Foreskin keratinocyte (primary cell): ENCODE measurements around a stretch of chr1.

DNA sequence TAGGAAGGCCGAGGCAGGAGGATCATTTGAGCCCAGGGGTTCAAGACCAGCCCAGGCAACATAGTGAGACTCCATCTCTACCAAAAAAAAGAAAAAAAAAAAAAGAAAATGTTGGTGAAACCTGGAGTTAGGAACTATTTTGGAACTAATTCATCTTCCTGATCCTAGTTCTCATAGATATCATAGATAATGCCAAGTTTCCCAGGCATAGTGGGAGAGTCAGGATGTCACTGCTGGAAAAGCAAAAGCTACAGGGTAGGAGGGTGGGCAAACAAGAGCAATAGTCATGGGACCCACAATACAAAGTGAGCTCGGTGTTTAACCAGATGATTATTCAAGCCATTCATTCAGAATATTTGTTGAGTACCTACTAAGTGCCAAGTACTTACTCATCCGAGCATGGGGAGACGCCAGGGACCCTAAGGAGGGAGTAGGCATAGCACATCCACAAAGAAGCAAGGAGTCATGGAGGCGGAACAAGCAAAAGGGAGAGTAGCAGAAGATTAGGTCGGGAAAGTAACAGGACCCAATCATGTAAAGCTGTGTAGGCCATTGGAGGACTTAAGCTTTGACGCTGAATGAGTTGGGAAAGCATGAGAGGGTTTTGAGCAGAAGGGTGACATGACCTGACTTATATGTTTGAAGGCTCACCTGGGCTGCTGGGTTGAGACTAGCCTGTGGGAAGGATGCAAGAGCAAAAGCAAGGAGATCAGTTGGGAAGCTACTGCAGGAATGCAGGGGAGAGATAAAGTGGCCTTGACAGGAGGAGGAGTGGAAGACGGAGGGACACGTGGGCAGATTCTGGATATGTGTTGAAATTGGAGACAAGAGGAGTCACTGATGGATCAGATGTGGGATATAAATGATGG, 59.9 kb upstream of the UBE2U start:
- RAMPAGE, total RNA: no peak

DNA sequence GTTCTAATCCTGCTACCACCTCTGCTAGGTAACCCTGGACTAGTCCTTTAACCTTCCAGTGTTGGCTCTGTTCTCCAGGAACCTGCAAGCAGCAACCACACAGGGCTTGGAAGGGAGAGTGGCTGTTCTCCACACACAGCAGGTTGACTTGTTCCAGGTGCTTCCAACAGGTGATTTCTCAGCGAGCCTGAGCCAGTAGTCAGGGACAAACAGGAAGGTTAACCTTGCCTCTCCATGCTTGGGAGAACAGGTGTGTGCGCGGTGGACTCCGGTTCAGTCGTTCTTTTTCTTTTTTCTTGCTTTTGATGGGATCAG, 838 bp upstream of the CACHD1 start:
- RAMPAGE, total RNA: no peak

- RAMPAGE, total RNA: no peak
Observed at GRCh38 chr1:64505668-64506708, 36.1 kb downstream of the CACHD1 start.

- RAMPAGE, total RNA: no peak
Observed at GRCh38 chr1:64905179-64905488, 61.2 kb downstream of the JAK1 start.

DNA sequence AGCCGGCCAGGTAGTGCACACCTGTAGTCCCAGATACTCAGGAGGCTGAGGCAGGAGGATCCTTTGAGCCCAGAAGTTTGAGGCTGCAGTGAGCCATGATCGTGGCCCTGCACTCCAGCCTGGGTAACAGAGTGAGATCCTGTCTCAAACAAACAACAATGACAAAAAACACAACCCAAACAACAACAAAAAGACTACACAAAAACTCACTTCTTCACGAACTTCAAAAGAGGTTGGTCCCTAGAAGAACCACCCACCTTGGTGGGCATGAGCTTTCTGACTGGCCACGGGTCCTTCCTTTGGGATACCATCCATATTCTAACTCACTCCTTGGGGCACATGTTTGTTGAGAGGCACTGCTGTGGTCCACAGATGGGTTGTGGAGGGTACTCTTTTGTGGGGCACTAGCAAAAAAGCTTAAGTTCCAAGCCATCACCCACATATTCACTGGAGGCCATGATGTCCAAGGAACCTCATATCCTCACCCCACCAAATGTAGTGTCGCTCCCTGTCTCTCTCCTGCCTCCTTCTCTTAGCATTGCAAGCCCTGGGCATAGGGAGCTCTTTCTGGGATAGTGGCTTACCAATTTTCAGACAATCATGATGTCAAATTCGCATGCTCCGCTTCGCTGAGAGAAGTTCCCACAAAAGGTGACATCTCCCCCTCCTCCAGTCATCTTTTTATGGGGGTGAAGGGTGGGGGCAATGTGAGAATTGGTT, 83.1 kb upstream of the JAK1 start:
- RAMPAGE, total RNA: no peak

DNA sequence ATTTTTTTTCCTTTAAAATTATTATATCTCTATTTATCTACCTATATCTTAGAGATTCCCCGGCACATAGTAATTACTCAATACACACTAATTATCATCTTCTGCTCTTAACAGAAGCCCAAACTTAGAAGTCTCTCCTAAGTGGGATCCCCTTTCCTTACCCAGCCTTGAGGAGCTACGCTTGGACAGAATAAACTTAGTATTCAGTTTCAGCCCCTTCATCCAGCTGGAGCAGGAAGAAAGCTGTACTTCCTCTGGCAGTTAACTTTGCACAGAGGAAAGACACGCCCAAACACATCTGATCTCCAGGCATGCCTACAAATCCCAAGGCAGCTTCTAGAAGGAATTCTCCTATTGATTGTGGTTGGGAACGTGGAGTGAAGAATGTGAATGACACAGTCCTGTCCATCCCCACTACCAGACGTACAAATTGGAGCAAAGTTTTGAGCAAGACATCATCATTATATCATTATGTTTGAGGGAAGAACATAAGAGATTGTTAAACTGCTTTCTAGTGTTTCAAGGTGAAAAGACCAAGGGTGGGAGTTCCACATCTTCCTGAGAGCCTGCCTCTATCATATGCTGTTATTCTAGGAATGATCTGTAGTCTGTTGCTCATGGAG, 6.6 kb upstream of the AK4 start:
- RAMPAGE, total RNA: no peak

DNA sequence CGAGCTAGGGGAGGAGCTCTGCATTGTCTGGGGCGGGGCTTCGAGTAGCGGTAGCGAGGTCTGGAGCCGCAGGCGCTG, 308 bp upstream of the LEPR start:
- RAMPAGE, total RNA: no peak

DNA sequence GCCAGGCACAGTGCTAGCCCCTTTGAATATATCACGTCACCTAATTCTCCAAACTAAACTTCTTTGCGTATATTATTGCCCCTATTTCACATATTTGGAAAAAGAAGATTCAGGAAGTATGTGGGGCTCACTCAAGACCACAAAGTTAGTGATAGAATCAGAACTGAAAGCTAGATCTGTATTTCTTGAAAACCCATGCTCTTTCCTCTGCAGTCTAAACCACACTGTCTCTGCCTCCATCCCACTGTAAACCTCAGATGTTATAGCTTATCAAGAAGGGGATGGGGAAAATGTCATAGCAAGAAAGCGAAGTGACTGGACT, 257.8 kb upstream of the SGIP1 start:
- RAMPAGE, total RNA: no peak

- RAMPAGE, total RNA: no peak
Observed at GRCh38 chr1:66300325-66300901, 233.5 kb upstream of the SGIP1 start.

- RAMPAGE, total RNA: no peak
Observed at GRCh38 chr1:66316417-66317359, 217.3 kb upstream of the SGIP1 start.

DNA sequence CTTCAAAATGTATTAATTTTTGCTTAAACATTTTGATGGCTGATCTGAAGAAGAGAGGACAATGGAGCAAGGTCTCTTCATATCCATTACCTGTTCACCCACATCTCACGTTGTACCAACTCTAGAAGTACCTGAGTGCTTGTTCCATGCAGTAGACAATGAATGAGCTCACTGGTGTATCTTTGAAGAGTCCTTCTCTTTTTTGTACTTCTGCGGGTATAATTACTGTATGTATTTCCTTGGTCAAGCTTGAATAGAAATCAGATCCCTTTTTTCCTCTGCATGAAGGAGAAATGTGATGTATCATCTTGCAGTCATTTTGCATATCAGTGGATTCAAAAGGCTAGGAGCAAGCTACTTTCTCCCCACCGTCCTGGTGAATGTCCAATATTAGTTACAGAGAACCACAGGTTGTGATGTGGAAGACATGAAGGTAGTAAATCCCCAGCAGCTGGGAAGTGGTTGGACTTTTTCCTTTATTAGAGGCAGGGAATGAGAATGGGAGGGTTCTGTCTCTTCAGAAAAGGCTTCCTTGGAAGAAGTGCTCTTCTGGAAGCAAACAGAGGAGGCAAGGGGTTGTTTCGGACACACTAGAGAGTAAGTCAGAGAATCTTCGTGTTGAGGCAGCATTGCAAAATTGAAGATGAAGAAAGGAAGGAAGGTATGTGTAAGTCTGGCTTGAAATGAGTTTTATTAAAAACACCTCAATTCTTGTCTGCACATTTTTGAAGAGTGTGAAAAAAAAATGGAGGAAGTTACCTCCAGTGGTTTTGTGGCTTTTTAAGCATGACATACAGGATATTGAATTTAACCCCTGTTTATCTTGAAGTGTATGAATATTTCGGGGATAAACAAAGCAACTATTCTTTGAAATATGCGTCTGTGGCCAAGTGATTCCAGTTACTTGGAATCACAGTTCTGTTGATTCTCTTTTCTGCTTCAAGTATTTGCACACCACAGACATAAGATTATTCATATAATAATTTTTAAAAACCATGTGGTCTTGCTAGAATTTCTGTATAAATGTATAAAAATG, 203.5 kb upstream of the SGIP1 start:
- RAMPAGE, total RNA: no peak

DNA sequence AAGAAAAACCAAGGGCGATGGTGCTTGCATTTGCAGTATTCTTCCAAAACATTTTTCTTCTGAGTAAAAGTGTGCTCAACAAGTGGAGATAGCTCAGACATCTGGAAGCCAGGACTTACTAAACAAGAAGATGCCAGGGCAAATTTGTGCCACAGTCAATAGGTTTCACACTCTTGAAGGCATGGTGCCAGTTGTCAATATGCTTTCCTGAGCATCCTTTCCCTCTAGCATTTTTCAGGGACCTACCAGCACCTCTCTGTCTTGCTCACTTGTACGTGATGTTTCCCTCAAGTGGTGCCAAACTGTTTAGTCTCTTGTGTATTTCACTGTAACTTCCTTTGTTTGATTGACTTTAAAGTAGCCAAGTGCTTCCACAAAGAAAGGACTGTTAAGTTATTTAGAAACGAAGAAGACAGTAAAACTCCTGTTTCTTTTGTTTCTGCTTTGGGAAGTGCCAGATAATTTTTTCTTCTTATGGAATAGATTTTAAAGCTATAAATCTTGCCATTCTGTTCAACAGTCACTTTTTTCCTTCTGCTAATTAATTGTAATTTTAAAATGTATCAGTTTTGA, 193.9 kb upstream of the SGIP1 start:
- RAMPAGE, total RNA: no peak

DNA sequence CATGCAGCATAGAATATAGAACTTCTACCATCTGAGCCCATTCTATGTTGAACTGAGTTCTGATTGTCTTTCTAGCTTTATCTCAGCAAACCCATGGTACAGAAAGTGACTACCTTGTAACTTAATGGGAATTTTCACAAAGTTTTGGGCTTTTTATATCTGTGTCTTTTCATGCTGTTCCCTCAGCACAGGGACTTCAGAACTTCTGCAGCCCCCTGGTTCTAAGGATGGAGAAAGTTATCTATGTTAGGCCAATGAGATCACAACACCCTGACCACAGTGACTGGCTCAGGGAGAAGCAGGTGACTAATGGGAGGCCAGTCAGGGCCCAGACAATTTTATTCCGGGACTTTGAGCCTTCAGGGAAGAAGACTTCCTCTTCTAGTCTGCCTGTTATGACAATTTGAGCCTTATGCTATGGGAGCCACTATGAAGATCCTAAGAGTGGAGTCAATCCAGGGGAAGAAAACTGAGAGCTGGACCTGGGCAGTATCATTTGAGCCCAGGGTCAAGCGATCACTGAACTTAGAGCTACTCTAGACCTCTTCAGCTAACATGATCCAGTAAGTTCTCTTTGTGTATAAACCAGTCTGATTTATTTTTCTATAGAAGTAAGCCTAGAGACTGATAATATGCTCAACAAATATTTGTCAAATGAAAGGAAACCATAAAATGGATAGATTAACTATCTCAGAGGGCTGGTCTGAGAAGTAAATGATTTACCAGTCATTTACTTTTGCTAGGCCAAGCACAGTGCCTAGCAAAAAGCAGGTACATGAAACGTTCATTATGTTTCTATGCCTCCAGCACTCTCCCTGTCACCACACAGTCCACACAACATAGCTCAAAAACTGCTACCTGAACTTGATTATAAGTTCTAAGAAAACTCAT, 4.1 kb upstream of the C1orf141 start:
- RAMPAGE, total RNA: no peak

- RAMPAGE, total RNA: no peak
Observed at GRCh38 chr1:67411242-67412538, 18.5 kb downstream of the SERBP1 start.

DNA sequence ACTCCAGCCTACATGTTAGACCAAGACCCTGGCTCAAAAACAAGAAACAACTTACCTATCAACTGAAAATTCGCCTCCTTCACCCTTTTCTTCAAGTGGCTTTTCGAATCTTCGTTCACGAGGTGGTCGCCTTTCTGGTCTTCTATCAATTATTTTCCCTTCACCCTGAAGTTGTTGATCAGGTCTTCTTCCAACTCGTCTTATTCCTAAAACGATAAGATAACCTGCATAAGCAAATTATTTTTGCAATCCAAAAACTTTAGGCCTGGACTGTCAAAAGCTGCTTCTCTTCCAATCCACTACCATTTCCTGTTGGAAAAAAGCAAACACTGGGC, 4.2 kb downstream of the SERBP1 start:
- RAMPAGE, total RNA: no peak

- RAMPAGE, total RNA: no peak
Observed at GRCh38 chr1:67525133-67525345, 94.8 kb upstream of the SERBP1 start.

- RAMPAGE, total RNA: no peak
Observed at GRCh38 chr1:67632757-67633766, 51.9 kb upstream of the GADD45A start.

GRCh38 chr1:67652881-67653328, 32.1 kb upstream of the GADD45A start:
- RAMPAGE, total RNA: no peak

- RAMPAGE, total RNA: no peak
Observed at GRCh38 chr1:67687595-67688698, 2.9 kb downstream of the GADD45A start.

DNA sequence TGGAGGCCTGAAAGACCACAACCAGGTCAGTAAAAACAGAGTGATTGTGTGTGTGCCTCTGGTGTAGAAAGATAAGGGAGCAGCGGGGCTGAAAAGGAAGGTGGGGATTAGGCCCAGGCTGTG, 3.6 kb downstream of the GADD45A start:
- RAMPAGE, total RNA: no peak